GM23248 (cell line): ENCODE results near the genes DLK2 and RSPH9.

DNA sequence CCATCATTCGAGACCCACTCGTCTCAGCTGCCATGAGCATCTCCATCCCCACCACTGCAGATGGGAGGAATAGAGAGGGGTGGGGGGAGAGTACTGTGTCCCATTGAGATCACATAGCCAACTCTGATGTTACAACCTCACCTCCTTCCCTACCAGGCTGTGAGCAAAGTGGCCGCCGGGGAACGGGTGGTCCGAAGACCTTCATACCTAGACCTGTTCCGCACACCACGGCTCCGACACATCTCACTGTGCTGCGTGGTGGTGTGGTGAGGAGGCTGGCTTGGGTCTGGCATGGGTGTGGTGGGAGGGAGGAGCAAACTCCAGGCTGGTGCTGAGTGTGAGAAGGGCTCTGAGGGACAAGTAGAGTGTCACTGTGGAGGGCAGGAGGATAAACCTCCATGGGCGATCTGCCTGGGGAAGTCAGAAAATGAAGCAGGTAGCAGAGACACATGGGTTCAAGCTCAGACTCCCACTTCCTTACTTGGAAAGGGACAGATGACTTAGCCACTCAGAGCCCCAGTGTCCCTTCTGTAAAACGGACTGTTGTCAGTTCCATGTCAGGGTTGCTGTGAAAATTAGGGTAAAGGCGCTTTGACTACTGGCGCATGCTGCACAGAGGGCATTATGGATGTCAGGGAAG is 3.5 kb downstream of the SLC22A7 start:
- RAMPAGE, long total RNA: no peak

- RAMPAGE, long total RNA: no peak
Observed at GRCh38 chr6:43340680-43340993, 28.8 kb downstream of the ZNF318 start.

DNA sequence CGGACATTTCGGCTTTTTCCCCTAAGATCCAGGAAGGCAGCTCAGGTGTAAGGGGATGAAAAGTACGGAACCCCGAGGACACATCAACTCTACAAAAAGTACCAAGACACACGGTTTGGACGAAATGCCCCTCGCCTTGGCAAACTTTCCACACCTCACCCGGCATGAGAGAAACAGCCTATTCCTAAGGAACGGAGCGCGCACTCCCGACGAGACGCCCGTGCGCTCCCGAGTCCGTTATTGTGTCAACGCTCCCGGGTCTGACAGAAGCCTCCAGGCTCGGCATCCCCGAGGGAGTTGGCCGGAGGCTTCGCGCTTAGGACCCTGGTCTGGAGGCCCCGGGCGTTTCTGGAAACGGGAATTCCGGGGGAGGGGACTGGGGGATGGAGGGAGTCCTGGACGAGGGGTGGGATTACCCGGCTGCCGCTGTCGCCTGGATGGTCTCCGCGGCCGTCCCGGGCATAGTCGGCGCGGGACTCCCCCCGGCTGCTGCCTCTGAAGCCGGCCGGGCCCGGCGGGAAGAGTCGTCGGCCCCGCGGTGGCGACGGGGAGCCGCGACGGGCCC is 814 bp downstream of the ZNF318 start:
- RAMPAGE, long total RNA: no peak

DNA sequence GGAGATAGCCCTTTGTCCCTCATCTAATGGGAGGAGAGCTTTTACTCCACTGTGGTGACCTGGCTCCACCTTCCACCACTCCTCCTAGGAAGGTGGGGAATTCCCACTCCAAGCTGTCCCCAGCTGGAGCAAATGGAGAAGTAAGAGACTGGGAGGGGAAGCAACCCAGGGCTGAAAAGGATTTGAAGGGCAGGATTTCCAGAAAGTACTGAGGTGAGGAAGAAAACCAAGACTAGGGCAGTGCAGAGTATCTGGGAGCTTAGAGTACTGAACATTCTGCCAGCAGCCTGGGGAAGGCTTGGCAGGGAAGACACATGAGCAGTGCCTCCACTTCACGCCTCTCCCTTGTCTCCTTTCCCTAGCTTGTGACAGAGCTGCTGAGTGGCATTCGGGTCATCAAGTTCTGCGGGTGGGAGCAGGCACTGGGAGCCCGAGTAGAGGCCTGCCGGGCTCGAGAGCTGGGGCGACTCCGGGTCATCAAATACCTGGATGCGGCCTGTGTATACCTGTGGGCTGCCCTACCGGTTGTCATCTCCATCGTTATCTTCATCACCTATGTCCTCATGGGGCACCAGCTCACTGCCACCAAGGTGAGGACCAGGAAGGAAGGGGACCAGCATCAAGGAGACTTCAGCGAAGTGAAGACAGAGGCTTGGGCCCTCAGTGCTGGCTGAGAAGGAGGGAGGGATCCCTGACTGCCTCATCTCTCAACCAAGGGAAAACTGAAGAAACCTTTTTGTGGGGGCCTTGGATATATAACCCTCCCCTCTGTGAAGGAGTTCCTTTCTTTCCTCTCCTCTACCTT is 7.1 kb downstream of the ABCC10 start:
- RAMPAGE, long total RNA: no peak

GRCh38 chr6:43454860-43455715 is at the start of gene DLK2:
Gene DLK2, minus strand, starts transcription at chr6:43455548.
- RAMPAGE, long total RNA: no peak

- RAMPAGE, long total RNA: no peak
Observed at GRCh38 chr6:43631091-43631773, 2.2 kb upstream of the GTPBP2 start.

DNA sequence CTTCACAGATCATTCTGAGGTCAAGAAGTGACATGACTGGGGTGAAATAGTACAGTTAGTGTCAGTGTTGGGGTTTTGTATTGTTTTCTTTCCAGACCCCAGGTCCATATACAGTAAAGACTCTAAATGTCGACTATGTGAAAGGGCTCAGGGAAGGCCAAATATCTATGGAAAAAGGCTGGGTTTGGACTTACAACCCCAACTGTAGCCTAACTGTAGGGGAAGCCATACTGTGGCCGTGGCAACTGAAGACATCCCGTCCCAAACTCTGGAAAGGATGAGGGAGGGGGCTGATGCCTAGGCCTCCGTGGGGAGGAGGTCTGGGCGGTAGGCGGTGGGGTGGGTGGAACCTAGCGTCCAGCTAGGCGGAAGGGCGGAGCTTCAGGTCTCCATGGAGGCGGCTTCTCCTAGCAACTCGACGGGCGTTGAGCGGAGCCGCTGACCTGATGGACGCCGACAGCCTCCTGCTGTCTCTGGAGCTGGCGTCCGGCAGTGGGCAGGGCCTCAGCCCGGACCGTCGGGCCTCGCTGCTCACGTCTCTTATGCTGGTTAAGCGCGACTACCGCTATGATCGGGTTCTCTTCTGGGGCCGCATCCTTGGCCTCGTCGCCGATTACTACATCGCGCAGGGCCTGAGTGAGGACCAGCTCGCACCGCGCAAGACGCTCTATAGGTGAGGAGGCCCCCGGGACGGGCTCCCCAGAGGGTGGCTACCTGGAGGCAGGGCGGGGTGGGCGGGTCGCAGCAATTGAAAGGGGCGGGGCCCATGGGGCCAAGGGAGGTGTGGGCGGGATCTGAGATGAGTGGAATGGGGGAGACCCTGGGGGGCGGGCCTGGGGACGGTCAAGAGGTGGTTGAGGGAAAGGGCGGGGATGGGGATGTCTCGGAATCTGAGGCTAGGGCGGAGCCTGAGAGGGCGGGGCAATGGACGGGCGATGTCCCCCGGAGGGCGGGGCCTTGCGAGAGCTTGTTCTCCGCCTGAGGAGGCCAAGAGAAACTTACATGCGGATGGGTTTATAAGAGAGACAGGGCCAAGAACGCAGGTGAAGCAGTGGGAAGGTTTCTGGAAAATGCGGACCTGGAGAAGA is at the start of gene RSPH9:
TSS of gene RSPH9 (plus strand) at position 384 of the 1,088 bp plus-strand sequence.
- RAMPAGE, long total RNA: no peak

DNA sequence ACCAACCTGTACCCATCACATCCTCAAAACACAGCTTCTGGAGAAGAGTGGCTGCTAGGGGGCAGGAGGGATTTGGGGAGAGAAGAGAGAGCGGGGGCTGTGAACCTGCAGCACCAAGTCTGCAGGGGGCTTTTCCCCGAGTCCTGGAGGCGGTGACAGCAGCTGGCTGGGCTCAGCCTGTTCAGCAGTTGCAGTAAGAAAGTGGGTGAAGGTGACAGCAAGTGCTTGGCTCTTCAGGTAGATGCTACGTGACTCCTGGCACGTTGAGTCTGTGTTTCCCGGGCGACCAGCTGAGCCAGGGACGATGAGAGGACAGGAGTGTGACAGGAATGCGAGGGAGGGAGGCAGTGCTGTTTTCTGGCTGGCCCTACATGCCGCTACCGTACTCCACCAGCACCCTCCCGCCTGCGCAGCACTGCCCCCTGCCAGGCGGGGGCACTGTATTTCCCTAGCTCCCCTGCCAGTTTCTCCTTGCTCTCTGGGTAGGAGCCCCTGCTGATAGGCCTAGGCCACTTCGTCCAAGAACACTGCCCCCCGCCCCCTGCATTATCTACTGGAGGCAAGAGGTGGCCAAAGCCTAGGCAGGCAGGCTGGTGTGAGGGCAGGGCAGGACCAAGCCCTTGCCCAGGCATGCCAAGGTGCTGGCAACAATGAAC is 19.4 kb downstream of the MRPS18A start:
- RAMPAGE, long total RNA: no peak

DNA sequence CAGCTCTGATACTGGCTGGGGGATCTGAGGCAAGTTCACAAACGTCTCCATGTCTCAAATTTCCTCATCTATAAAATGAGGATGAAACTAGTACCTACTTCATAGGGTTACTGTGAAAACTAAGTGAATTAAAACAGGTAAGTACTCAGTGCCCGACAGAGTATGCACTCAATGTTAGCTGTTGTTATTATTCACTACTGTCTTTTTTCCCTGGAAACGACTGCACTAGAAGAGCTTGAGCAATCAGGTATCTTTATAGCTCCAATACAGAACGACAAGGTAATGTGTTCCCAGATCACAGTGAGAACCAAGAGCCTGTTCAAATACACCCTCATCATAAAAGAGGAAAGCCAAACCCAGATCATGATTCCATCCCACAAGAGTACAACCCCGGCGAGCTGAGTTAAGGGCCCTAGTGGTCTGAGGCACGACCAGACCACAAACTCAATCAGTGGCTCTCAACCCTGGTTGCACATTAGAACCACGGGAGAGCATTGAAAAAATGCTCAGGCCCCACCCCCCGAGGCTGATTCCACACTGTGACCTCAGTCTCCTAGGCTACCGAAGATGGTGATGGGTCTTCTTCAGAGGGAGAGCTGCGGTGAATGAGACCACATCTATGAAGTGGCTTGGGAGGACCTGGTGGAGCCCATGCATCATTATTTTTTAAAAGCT is 9.8 kb downstream of the MRPS18A start:
- RAMPAGE, long total RNA: no peak

DNA sequence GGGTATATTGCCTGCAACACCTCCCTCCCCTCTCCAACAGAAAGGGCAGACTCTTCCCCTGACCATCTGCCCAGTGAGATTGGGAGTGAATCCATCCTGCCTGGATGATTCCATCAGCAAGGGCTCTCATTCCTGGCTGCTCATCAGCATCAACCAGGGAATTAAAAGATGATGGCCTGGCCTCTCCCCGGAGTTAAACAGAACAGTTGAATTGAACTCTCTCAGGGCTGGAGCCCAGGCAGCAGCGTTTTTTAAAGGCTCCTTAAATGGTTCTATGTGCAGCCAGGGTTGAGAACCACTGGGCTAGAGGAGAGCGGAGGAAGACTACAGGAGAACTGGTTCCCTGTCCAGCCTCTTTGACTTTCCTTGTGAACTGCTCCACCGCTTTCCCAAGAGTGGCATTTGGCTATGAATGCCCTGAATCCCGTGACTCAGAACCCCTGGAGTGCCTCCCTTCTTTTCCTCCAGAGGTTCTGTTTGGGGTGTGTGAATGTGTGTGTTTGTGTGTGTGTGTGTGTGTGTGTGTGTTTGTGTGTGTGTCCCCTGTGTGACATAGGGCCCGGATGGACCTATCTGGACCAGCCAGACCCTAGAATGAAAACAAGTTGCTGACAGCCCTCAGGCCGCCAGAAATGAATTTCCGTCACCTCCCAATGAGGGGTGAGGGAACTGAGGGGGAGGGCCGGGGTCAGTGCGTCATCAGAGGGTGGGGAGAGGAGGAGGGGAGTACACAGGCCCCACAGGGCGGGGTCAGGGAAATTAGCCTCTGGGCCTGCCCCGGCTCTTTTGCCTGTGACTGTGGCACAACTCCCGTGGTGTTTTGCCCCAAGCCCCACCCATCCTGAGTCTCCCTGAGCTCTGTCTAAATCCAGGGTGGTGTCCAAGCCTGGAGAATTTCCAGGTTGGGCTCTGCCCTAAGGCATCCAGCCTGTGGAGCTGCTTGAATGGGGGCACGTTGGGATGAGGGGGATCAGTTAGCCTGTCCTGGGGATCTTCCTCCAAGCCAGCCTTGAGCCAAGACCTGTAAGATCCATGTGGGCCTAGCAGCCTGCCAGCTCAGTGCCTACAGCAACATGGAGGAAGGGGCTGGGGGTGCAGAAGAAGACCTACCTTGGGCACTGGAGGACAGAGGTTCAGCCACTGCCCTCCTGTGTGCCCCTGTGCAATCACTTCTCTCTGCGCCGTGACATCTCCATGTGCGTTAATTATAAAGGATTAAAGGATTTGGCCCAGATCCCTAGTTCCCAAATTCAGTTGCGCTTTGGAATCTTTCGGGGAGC is 15.1 kb upstream of the MRPS18A start:
- RAMPAGE, long total RNA: no peak

DNA sequence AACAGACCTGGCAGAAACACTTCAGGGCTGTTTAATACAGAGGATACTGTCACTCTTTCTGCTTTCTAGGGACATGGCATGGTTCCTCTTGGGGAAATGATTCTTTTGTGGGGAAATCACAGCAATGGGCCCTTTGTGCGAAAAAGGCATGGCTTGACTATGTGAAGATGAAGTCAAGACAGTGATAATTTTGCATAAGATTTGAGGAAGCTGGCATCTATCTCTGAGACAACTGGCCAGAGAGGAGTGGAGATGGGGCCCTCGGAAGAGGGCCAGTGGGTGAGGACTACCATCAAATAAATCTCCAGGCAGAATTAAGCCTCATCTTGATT is 16.5 kb upstream of the MRPS18A start:
- RAMPAGE, long total RNA: no peak

- RAMPAGE, long total RNA: no peak
Observed at GRCh38 chr6:43714746-43715567, 27.4 kb upstream of the MRPS18A start.

GRCh38 chr6:43784204-43785561 is 14.7 kb downstream of the VEGFA start:
- RAMPAGE, long total RNA: no peak

- RAMPAGE, long total RNA: no peak
Observed at GRCh38 chr6:43799596-43800481, 29.8 kb downstream of the VEGFA start.

- RAMPAGE, long total RNA: no peak
Observed at GRCh38 chr6:43900882-43901383, 130.9 kb downstream of the VEGFA start.

DNA sequence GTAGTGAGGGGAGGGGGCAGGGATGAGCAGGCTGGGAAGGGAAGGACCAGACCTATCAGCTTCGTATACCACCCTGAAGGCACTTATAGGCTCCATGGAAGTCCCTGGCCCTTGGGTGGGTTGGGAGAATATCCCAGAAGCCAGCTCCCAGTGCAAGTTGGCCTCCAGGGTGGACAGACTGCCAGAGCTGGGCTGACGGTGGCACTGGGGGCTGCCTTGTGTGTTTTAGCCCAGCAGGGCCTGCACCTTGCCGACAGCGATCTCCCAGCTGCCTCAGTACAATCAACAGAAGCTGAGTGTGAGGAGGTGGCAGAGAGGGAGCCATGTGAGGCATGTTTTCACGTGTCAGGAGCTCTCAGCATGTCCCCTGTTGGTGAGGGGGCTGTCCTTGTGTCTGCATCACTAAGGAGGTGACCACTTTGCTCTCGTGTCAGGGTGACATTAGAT is 159.5 kb downstream of the VEGFA start:
- RAMPAGE, long total RNA: no peak

GRCh38 chr6:43998516-43999379 is 128.5 kb downstream of the MRPL14 start:
- RAMPAGE, long total RNA: no peak

GRCh38 chr6:44002357-44003229 is 124.7 kb downstream of the MRPL14 start:
- RAMPAGE, long total RNA: no peak

GRCh38 chr6:44003826-44004590 is 123.2 kb downstream of the MRPL14 start:
- RAMPAGE, long total RNA: no peak

- RAMPAGE, long total RNA: no peak
Observed at GRCh38 chr6:44010733-44011269, 116.5 kb downstream of the MRPL14 start.